ENCODE results near the genes IFNAR2, DNAJC28 and DONSON.

GRCh38 chr21:31732801-31733605, 1.1 kb upstream of the SCAF4 start:
- PRO-cap = no peak
- RAMPAGE, long total RNA = no peak
- RRBS = no CpG with 5 or more reads among the region's 11 CpGs

DNA sequence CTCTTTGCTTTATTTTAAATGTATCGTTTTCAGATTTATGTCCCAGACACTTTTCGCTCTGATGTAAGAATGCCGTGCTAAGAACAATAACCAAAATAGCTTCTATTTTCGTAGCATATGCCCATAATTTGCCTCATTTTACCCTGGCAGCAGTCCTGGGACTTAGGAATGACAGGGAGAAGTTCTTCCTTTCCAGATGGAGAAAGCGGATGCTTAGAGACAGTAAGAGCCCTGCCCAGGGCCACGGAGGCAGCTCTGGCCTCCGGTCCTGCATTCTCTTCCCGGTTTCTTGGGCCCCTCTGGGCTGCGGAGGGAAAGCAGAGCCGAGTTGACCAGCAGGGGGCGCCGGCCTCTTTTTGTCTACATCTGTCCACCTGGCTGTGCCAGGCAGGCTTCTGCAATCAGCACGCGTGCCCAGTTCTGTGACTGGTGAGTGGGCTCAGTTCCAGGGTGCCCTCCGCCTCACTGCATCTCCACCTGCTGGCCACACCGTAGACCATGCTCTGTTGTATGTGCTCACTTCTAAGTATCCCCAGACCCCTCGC, 6.9 kb upstream of the HUNK start:
- PRO-cap = no peak
- RAMPAGE, long total RNA = no peak
- RRBS = 3% methylated on average over 5 of the region's 17 CpGs

- PRO-cap = no peak
- RAMPAGE, long total RNA = no peak
- RRBS = no CpG with 5 or more reads among the region's 9 CpGs
Observed at GRCh38 chr21:32378666-32379487, 13.9 kb downstream of the URB1 start.

DNA sequence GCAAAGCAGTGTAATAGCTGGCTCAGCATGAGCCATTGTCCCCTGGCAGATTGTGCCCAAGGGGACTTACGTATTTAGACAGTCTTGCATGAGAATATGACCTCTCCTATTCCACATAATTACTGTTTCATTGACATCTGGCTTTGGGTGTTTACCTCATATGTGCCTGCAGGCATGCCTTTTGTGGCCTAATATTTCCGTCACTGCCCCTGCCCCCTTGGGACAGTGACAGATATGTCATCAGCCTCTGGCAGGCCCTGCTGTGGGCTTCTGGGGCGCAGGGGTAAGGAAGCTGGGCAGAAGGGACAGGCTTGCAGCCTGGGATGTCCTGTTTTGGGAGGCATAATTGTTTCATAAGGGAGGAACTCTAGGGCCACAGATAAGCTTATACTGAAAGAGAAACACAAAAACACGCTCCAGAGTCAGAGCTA, 77.2 kb downstream of the TCP10L start:
- PRO-cap = no peak
- RAMPAGE, long total RNA = no peak
- RRBS = no CpG with 5 or more reads among the region's 4 CpGs

DNA sequence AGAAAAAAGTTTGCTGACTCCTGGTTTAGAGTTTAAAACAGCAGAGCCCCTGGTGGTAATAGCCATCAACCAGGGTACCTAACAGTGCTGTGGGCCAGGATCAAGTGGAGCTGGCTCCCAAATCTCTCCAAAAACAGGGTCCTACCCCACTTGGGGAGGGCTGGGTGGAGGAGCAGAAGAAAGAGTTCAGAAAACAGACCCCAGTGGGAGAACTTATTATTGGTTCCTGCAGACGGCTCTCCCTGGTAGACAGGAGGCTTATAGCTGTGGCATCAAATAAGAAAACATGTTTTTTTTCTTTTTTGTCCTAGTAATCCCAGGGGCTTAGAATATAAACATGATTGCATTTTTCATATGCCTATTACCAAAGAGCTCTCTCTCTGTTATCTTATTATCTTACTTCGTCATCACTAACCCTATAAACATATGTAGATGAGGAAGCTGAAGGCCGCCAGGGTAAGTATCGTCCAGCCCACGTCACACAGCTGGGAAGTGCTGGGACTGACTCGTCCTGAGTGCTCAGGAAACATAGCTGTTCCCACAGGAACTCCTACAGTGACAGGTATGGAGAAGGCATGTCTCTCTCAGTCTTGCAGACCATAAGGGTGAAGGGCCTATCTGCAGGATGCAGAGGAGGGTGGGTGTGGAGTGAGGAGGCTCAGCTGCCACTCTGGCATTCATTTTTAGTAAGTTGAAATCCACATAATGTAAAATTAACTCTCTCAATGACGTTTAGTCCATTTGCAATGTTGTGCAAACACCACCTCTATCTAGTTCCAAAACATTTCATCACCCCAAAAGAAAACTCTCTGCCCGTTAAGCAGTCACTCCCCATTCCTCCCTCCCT, 68.6 kb downstream of the TCP10L start:
- PRO-cap = no peak
- RAMPAGE, long total RNA = no peak
- RRBS = no CpG with 5 or more reads among the region's 8 CpGs

GRCh38 chr21:32764084-32764753, 7.3 kb downstream of the PAXBP1 start:
- PRO-cap = no peak
- RAMPAGE, long total RNA = no peak
- RRBS = no CpG with 5 or more reads among the region's 1 CpG

DNA sequence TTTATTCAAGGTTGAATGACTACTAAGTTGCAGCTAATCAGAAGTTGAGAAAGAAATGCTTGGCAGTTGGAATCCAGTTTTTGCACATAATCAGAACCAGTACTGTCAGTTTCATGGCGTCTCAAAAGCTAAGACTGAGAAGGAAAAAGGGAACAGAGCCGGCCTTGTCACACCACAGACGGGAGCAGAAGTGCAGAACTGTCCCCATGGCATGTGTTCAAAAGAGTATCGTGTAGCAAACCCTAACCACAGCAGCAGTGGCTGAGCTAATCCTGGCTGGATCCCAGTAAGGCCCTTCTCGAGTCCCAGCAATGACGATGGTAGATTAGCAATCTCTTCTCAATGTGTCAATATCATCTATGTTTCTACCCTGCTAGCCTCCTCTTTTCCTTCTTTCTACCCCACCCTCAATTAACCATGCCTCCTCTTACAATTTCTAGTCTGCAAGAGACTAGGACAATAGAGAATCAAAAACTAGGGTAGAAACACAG, 31.0 kb upstream of the IFNAR2 start:
- PRO-cap = no peak
- RAMPAGE, long total RNA = no peak
- RRBS = no CpG with 5 or more reads among the region's 6 CpGs

- PRO-cap = bidirectional peak, plus-strand start at chr21:33229950, minus-strand start at chr21:33229822
- RAMPAGE, long total RNA = no peak
- RRBS = under 1% methylated on average over 44 of the region's 78 CpGs
Observed at GRCh38 chr21:33229559-33230259, at the start of gene IFNAR2. Gene IFNAR2, plus strand, starts transcription at chr21:33229938.

DNA sequence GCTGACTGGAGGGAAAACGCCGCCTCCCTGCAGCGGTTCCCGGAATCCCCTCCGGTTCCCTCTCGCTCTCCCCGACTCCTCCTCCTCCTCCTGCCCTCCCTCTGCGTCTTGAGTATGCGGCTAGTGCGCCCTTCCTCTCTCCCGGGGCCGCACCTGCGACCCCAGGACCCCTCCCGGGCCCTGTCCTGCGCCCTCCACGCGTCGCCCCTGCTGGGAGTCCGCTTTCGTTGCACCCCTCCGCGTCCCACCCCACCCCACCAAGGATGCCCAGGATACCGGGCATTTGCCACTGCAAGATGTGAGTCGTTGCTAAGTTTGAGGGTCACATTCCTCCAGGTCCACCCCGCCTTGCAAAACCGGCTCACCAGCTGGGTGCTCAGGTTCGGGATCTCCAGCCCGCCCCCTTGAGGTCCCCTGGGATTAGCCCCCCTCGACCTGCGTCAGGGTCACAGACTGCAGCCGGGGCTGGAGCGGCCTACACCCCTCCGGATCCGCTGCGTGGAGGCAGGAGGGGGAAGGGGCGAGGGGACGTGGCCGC, 591 bp downstream of the IFNAR2 start:
- PRO-cap = bidirectional peak, plus-strand start at position 64 of the sequence, minus-strand start at position 29 of the sequence
- RAMPAGE, long total RNA = no peak
- RRBS = 2% methylated on average over 16 of the region's 38 CpGs

GRCh38 chr21:33373956-33374976, 28.9 kb upstream of the IFNGR2 start:
- PRO-cap = no peak
- RAMPAGE, long total RNA = no peak
- RRBS = no CpG with 5 or more reads among the region's 6 CpGs

GRCh38 chr21:33380548-33381089, 22.6 kb upstream of the IFNGR2 start:
- PRO-cap = no peak
- RAMPAGE, long total RNA = no peak
- RRBS = no CpG with 5 or more reads among the region's 13 CpGs

DNA sequence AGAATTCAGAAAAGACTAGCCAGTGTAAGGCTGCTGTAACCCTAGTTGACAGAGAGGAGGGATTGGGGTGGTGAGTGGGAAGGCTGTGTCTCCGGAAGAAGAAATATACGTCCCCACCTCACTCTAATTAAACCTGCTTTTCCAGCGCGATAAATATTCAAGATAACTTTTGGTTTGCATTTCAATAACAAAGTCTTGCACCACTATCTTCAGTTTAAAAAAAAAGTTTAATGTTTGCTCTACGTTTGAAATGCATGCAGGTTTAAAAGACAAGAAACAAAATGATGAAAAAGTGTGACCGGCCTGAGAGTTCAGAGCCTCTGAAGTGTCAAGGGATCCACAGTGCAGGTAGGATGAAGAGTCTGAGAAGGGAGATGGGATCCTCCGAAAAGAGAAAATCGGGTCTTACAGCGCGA, 1.2 kb downstream of the TMEM50B start:
- PRO-cap = no peak
- RAMPAGE, long total RNA = no peak
- RRBS = no CpG with 5 or more reads among the region's 10 CpGs

- PRO-cap = bidirectional peak, plus-strand start at chr21:33491849, minus-strand start at chr21:33491715
- RAMPAGE, long total RNA = no peak
- RRBS = under 1% methylated on average over 14 of the region's 62 CpGs
Observed at GRCh38 chr21:33490991-33491981, at the start of gene DNAJC28. Gene DNAJC28, minus strand, starts transcription at chr21:33491716.

GRCh38 chr21:33557240-33557752, 14.5 kb downstream of the SON start:
- PRO-cap = no peak
- RAMPAGE, long total RNA = no peak
- RRBS = no CpG with 5 or more reads among the region's 19 CpGs

DNA sequence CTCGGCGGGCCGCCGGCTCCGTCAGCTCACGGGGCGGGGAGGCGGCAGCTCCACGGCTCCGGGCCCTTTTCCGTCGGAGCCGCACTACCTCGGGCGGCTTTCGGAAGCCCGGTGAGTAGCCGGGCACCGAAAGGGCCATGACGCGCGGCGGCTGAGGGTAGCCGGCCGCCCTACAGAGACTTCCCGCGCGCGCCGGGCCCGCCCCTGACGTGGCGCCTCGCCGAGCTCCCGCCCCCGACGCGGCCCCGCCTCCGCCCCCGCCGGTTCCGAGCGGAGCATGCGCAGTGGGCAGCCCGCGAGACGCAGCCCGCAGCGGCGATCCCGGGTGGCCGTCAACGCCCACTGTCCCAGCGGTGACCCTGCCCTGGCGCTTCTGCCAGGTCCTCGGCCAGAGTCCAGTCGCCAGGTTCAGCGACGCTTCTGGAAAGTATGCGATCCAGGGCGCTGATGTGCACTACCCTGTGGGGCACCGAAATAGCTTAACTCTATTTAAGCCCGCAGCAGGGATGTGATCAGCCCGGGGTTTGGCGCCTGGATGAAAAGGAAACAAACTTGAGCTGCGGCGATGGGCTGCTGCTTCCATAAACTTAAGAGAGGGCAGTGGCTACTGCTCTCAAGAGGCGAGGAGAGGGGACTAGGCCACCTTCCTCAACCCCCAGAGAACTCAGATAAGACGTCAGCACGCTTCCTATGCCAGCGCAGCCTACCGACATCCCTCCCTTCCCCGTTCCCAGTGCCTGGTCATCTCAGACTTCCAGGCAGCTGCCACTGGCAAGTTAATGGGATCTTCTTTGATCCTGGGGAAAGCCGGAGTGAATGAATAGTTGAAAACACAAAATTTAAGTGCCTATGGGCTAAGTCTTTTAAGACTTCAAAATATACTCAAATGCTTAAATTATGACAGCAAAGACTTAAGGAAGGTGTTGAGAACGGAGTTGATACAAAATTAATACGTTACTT, at the start of gene DONSON:
Gene DONSON (minus strand): TSS at position 182 of the 960 bp plus-strand sequence.
- PRO-cap = bidirectional peak, plus-strand start at position 278 of the sequence, minus-strand start at position 263 of the sequence
- RAMPAGE, long total RNA = no peak
- RRBS = under 1% methylated on average over 48 of the region's 78 CpGs

GRCh38 chr21:33655083-33656243, 13.2 kb downstream of the ITSN1 start:
- PRO-cap = no peak
- RAMPAGE, long total RNA = no peak
- RRBS = no CpG with 5 or more reads among the region's 13 CpGs

- PRO-cap = no peak
- RAMPAGE, long total RNA = no peak
- RRBS = no CpG with 5 or more reads among the region's 7 CpGs
Observed at GRCh38 chr21:33703634-33704111, 61.4 kb downstream of the ITSN1 start.

DNA sequence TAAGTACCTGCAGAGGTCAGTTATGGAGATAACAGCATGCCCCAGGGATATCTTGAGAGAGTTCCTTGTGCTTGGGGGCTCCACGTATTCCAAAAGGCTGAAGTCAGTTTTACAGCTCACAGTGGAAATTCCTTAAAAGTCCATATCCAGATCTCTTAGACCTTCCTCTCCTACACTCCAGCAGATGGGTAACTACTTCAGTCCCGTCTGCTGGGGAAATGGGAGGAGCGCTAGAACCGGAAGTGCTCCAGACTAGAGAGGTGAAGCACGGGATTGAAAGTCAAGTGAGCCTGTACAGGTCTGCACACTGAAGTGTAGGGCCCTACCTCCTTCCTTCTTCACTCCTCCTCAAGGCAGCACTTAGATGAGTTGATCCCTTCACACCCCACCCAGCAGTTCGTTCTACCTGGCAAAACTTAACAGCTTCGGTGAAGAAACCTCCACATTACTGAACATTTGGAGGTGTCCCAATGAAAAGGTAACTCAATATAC, 73.8 kb downstream of the ITSN1 start:
- PRO-cap = no peak
- RAMPAGE, long total RNA = no peak
- RRBS = no CpG with 5 or more reads among the region's 7 CpGs

- PRO-cap = no peak
- RAMPAGE, long total RNA = no peak
- RRBS = no CpG with 5 or more reads among the region's 9 CpGs
Observed at GRCh38 chr21:34075694-34076518, 2.5 kb downstream of the MRPS6 start.

GRCh38 chr21:34198236-34198418, 124.7 kb downstream of the MRPS6 start:
- PRO-cap = no peak
- RAMPAGE, long total RNA = no peak
- RRBS = no CpG with 5 or more reads among the region's 3 CpGs